ENCODE data around the genes OR4K17, TEP1, APEX1, RNASE12, METTL17, TPPP2, RNASE7 and OR10G3.

GRCh38 chr14:20110587-20110898 is at the start of gene OR4K17:
Gene OR4K17, plus strand, starts transcription at chr14:20110739.
- RRBS, result no CpG with 5 or more reads among the region's 4 CpGs

DNA sequence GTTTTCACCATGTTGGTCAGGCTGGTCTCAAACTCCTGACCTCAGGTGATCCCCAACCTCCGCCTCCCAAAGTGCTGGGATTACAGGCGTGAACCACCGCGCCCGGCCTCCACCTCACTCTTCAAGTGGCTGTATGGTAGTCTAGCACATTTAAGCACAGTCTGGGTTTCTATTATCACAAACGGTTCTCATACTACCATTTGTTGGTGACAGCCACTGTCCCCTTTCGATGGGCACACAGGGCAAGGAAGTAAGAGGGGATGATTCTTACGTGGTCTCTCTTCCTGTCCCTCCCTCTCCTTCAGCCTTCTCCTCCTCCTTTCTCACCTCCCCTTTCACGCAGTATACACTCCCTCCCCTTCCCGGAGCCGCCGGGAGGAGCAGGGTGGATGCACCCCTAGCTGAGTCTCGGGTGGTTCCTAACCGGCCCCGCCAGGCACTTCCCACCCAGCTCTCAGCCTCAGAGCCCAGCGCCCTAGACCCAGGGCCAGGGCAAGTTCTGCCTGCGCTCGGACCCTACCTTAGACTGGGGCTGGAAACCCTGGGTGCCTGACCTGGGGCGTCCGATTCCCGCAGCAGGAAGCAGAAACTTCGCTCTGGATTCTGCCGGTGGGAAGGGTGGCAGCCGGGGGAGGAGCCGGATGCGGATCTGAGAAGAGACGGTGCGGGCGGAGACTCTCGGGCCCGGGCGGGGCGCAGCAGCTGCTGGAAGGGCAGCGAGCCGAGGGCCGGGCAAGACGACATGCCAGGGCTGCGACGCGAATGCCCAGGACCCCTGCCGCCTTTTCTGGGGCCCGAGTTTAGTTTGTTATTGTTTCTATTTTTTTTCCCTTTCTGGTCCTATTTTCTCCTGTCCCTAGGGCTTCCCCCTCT is at the start of gene TEP1:
TEP1 (minus strand) TSS at position 651 of the 873 bp plus-strand sequence.
- RRBS, result 2% methylated on average over 15 of the region's 42 CpGs

DNA sequence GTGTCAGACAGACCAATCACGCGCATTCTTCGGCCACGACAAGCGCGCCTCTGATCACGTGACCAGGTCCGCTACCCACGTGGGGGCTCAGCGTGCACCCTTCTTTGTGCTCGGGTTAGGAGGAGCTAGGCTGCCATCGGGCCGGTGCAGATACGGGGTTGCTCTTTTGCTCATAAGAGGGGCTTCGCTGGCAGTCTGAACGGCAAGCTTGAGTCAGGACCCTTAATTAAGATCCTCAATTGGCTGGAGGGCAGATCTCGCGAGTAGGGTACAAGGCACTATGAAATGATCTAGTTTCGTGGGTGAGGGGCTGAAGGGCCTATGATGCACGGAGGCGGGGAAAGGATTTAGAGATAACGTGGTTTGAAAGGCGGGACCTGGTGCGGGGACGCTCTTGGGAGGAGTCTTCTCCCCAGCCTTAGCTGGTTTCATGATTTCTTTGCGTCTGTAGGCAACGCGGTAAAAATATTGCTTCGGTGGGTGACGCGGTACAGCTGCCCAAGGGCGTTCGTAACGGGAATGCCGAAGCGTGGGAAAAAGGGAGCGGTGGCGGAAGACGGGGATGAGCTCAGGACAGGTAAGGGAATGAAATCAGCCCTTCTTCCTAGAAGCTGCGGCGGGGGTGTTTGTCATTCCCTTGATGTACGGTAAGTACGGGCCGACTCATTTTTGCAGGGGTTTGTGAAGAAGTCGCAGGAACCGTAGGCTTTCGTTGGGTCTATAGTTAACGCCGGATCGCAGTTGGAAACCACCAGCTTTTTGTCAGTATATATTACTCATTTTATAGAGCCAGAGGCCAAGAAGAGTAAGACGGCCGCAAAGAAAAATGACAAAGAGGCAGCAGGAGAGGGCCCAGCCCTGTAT is at the start of gene APEX1:
APEX1 (plus strand) TSS at position 100 of the 864 bp plus-strand sequence.
- RRBS, result no CpG with 5 or more reads among the region's 52 CpGs

DNA sequence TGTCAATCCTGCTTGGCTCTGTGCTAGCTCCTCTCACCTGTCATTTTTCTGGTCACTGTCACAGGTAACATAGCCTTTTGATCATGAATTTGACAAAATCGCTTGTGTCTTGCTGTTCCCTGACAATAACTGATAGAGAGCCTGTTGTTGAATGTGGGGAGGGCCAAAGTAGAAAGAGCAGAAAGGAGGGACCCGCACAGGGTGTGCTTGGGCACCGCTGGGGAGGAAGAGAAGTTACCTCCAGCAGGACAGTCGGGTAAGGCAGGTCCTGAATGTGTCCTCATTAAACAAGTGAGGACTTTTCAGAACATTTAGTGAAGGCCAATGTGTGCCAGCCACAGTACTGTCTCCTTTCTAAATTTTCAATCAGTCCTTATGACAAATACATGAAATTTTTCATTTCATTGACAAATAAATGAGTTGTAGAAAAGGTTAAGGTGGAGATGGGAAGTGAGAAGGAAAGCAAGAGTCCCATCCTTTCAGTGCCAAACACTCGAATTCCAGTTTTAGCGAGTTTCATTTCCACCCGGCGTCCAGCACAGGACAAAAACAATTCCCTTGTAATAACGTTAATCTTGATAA is at the start of gene RNASE12:
RNASE12 (minus strand) TSS at position 155 of the 582 bp plus-strand sequence.
- RRBS, result no CpG with 5 or more reads among the region's 9 CpGs

DNA sequence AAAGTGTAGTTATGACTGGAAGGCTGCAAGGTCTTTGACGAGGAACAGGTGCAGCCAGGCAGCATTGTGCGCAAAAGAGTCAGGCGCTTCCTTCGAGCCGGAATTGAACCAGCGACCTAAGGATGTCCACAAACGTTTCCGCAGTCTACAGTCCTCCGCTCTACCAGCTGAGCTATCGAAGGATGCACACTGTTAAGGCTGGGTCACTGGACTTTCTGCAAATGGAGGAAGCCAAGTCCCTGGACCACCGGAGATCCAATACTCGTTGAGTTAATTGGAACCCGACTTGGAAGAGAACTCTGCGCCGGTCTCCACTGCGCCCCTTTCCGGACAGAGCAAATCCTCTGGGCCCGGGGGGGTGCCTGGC is 18.4 kb upstream of the OR6S1 start:
- RRBS, result 37% methylated on average over 3 of the region's 18 CpGs

DNA sequence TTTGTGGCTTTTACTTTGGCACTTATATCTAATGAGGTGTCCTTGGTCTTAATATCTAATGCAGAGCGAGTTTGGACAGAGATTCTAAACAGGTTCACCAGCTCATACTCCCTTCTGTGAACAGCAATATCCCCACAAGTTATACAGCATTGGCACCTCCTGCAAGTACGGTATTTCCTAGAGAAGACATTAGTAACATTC is 2.3 kb downstream of the ANG start:
- RRBS, result no CpG with 5 or more reads among the region's 2 CpGs

DNA sequence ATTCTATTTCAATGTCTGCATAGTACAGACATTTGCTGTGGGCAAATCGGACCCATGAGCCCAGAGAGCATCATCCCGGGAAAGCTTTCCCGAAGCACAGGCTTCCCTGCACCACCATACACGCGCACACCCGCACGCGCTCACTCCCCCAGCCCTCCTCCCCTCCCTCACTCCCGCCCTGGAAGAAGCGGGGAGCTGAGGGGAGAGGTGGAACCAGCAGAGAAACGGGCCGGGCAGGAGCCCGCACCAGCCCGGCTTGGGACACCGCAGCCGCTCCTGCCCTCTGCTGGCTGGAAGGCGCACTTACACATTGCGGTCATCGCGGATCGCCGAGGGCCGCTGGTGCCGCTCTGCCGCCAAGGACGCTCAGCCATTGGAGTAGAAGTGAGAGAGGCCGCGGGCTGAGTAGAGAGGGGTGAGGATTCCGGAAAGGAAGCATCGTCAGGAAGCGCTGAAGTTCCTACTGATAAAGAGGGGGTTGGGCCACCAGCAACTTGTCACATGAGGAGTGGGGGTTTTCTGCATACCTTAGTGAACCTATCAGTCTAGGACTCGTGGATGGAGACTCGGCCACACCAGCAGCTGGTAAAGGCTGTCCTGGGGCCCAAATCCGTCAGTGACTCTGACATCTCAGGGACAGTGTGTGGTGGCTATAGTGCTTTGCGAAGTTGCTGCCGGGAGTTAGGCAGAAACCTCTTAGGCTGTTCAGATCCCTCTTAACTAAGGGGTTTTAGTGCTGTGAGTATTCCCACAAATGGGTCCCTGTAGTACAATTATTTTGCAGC is 16.2 kb downstream of the RNASE2 start:
- RRBS, result no CpG with 5 or more reads among the region's 36 CpGs

GRCh38 chr14:20989380-20990755 is at the start of gene METTL17:
Gene METTL17, plus strand, starts transcription at chr14:20989980.
- RRBS, result 0% methylated on average over 3 of the region's 55 CpGs

DNA sequence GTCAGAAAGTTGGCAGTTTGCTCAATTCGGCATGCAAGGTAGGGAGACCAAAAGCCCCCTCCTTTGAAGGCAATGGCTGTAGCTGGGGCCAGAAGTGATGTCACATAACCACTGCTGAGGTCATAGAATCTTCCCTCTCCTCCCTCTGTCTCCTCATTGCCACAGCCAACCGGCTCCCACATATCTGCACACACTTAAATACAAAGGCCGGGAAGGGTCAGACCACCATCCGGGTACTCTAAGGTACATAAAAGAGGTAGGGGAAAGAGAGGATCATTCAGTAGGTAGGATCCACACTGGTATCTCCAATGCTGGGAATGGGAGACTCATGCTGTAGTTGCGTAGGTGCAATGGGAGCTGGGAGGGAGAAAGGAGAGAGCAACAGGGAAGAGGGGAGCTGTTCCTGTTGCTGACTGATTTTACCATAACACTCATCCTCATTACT is at the start of gene TPPP2:
TPPP2 (plus strand) TSS at position 156 of the 445 bp plus-strand sequence.
- RRBS, result 83% methylated on average over 1 of the region's 5 CpGs

- RRBS, result no CpG with 5 or more reads among the region's 12 CpGs
These were observed at the start of gene RNASE7 for GRCh38 chr14:21042042-21042868. Gene RNASE7, plus strand, starts transcription at chr14:21042362.

GRCh38 chr14:21042957-21043371 is 802 bp downstream of the RNASE7 start:
- RRBS, result no CpG with 5 or more reads among the region's 9 CpGs

- RRBS, result 2% methylated on average over 17 of the region's 26 CpGs
These were observed 1.3 kb upstream of the ARHGEF40 start for GRCh38 chr14:21068787-21069200.

GRCh38 chr14:21102502-21102897 is 1.6 kb downstream of the TMEM253 start:
- RRBS, result no CpG with 5 or more reads among the region's 3 CpGs

DNA sequence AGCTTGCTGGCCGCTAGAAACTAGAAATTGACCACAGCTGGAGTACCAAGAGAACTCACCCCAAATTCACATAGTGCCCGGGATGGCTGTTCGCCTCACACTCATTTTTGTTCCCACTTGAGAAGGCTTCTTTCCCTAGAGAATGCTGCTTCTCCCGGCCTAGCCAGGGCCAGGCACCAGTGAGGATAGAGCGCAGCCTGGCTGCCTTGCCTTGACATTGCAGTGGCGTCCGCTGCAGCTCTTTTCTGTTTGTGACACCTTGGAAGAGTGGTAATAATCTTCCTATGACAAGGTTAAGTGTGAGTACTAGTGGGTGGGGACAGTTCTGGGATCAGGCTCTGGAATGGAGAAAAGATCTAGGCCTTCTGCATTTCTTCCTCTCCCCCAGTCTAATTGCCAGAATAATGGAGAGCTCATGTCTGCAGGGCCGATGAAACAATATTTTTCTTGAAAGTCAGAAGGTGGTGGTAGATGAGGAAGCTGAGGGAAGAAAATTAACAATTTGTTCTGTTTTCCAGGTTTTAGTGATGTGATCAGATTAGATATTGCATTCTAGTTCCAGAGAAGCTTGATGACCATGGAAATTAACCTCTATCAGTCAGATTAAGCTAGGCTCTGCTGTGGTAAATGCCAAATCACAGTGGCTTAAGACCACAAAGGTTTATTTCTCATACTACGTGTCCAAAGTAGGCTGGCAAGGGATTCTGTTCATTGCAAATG is 3.7 kb downstream of the TMEM253 start:
- RRBS, result 3% methylated on average over 3 of the region's 9 CpGs

GRCh38 chr14:21384140-21384931 is 517 bp upstream of the SUPT16H start:
- RRBS, result no CpG with 5 or more reads among the region's 45 CpGs

GRCh38 chr14:21511402-21511779 is 251 bp upstream of the METTL3 start:
- RRBS, result 4% methylated on average over 3 of the region's 19 CpGs

- RRBS, result 0% methylated on average over 2 of the region's 34 CpGs
These were observed 10.4 kb upstream of the SALL2 start for GRCh38 chr14:21536065-21537393.

DNA sequence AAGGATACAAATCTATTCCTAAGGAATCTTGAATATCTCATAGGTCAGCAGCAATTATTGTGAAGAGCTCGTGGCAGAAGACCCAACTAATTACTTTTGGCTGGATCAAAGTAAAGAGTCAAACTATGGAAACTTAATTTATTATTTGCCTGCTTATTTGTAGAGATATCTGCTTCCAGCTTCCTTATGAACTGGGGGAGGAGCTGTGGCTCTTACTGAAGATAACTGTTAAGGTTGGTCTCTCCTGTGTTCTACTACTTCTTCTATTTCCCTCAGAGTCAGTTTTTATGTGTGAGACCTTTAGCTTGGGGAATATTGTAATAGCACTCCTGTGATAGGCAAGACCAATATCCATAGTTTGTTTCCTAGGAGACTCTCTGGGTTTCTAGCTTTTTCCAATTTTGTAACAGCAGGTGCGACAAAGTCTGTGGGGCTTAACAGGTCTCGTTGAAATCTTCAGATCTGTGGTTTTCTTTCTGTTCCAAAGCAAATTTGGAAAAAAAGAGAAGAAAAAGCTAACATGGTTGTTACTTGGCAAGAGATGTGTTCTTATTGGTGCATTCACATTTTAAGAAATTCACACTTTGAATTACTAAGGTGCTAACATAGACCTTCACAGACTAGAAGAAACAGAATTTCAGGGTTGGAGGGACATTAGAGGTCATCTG is at the start of gene OR10G3:
OR10G3 (minus strand) TSS at position 244 of the 668 bp plus-strand sequence.
- RRBS, result no CpG with 5 or more reads among the region's 3 CpGs

GRCh38 chr14:21621678-21622079 is 13.1 kb downstream of the OR10G2 start:
- RRBS, result no CpG with 5 or more reads among the region's 3 CpGs